Peripheral blood mononuclear cell (primary cell): ENCODE measurements around a stretch of chr3.

GRCh38 chr3:32401097-32402287 is 9.8 kb downstream of the CMTM7 start:
- PRO-cap, 8 experiments, result peak in 7 of 8 experiments; most common plus-strand start chr3:32401632 (in 4); most common minus-strand start chr3:32401960 (in 7)

- PRO-cap, 8 experiments, result no peak in any of the 8 experiments
These were observed 31.3 kb downstream of the CMTM7 start for GRCh38 chr3:32422910-32423484.

- PRO-cap, 8 experiments, result no peak in any of the 8 experiments
These were observed 1.3 kb downstream of the CMTM6 start for GRCh38 chr3:32501248-32501778.

- PRO-cap, 8 experiments, result no peak in any of the 8 experiments
These were observed 15.6 kb downstream of the TRIM71 start for GRCh38 chr3:32833367-32833864.

GRCh38 chr3:32989509-32989891 is 38.1 kb downstream of the CCR4 start:
- PRO-cap, 8 experiments, result no peak in any of the 8 experiments

DNA sequence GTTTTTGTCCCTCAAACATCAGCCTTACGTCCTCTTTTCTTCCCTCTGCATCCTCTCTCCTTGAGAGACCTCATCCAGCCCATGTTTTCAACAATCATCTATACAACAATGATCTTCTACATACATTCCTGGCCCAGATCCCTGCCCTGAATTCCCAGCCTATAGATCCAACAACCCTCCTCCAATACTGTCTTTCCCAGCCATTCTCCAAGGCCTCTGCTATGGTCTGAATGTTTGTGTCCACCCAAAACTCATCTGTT is 60.6 kb downstream of the CCR4 start:
- PRO-cap, 8 experiments, result no peak in any of the 8 experiments

DNA sequence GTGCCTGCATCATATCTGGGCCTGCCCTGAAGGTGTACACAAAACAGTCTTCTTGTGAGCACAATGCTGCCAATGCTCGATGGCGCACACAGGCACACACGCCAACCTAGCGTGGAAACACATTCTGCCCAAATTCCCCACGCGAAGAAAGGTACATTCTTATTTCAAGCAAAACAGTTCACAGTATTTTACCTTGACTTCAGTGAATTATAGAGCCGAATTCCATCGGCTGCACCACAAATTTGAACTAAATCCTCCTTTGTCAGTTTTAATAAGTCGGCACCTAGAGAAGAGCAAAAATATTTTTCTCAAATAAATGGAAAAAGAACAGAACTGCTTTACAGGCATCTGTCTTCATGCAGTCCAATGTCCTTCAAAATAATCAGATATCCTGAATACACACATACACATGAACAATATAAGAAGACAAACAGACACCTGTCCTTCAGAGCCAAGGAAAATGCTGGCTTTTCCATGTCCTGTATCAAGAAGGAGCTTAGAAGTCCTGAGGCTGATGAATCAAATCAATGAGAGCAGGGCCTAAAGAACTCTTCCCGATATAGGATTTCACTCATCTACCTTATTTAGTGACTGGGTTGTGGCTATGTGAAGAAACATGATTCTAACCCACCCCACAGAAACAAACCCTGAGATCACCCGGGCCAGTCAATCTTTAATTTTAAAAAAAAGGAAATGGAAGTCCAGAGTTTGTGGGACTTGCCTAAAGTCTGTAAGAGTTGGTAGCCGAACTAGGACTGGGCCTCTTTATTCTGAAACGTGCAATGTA is 43.2 kb downstream of the UBP1 start:
- PRO-cap, 8 experiments, result no peak in any of the 8 experiments

DNA sequence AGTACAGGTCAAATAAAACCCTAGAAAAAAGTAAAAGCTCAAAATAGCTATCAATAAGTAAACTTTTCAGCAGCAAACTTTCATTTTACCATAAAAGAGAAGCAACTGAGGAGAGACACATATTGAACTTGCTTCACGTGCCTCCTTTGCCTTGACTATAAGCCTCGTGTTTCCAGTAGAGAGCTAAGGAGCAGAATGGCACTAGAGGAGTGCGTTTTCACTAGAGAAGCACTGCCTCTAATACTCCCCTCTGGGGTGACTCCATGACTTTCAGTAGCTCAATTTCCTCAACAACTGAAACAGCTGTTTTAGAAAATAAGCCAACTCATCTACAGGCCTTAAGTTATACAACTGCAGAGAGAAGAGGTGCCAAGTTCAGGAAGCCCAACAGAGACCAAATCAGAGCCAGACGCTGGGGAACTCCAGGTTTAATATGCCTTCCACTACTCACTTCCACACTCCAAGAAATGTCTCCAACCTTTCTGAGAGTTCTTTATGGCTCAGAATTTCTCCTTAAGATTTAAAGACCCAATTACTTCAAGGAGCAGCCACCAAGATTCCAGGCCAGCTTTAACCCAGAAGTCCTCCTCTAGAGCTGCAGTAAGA is 1.9 kb downstream of the UBP1 start:
- PRO-cap, 8 experiments, result peak in 1 of 8 experiments; most common plus-strand start position 408 of the sequence (in 1); most common minus-strand start position 200 of the sequence (in 1)

- PRO-cap, 8 experiments, result no peak in any of the 8 experiments
These were observed 123.0 kb upstream of the UBP1 start for GRCh38 chr3:33562858-33563984.

GRCh38 chr3:33602608-33603275 is 115.3 kb downstream of the CLASP2 start:
- PRO-cap, 8 experiments, result no peak in any of the 8 experiments

DNA sequence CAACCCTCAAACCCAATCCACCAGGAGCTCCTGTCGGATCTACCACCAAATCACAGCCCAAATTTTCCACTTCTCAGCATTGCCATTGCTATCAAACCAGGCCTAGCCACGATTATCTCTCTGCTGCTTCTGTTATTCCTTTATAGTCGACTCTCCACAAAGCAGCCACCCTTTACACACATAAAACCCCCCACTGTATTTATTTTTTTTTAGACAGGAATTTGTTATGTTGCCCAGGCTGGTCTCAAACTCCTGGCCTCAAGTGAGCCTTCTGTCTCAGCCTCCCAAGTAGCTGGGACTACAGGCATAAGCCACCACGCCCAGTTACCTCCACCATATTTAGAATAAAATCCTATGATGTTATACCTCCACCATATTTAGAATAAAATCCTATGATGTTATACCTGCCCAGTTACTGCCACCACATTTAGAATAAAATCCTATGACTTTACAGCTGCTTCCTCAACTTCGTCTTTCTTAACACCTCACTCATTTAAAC is 3.5 kb downstream of the CLASP2 start:
- PRO-cap, 8 experiments, result no peak in any of the 8 experiments

DNA sequence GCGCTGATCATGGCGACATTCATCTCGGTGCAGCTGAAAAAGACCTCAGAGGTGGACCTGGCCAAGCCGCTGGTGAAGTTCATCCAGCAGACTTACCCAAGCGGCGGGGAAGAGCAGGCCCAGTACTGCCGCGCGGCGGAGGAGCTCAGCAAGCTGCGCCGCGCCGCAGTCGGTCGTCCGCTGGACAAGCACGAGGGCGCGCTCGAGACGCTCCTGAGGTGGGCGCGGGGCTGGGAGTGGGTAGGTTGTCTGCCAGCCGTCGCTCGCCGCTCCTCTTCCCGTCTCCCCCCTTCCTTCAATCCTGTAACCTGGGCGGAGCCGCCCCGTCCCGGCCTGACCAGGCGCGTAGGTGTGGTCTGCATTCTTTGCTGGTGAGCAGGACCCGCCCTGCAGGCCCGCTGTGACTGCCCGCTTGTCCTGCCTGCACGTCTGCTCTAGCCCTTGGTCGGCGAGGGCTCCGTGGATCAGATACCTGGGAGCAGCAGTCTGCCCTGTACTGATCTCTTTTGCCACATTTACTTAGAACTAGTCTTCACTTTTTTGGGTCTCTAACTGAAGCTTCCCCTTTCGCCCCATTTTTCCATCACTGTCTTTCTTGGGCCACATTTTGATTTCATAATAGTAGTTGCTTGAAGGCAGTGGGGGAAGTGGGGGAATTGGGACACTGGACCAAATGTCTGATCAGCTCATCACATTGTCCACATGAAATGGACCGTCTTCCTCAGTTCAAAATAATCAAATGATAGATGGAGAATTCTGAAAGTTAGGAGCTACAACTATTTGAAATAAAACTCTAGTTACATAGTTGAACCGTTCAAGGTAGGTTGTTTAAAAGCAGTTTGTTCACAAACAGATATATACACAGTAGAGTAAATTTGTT is 530 bp downstream of the PDCD6IP start:
- PRO-cap, 8 experiments, result peak in 8 of 8 experiments; most common plus-strand start position 122 of the sequence (in 4); most common minus-strand start position 300 of the sequence (in 8)

GRCh38 chr3:34418908-34419223 is 620.4 kb downstream of the PDCD6IP start:
- PRO-cap, 8 experiments, result no peak in any of the 8 experiments

DNA sequence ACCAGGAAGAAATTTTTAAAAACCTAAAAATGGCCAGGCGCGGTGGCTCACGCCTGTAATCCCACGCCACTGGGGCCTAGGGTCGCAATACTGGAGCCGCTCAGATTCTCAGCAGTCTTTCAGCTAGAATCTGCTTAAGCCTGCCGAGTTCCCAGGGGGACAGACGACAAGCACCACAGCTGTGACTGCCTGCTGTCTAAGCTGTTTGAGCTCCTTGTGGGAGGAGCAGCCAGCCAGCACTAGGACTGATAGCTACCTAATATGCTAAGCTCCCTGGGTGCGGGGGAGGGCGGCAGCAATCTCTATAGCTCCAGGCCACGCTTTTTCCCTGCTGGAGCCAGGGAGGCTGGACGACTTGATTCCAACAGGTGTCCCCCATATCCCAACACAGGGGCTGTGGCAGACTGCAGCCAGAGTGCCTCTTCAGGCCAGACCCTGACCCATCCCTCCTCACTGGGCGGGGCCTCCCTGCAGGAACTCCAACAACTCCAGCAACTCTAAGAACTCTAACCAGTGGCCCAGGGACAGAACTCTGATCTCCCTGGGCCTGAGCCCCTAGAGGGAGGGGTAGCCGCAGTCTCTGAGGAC is 134.2 kb upstream of the ARPP21 start:
- PRO-cap, 8 experiments, result no peak in any of the 8 experiments

GRCh38 chr3:35528697-35529186 is 110.6 kb upstream of the ARPP21 start:
- PRO-cap, 8 experiments, result no peak in any of the 8 experiments

DNA sequence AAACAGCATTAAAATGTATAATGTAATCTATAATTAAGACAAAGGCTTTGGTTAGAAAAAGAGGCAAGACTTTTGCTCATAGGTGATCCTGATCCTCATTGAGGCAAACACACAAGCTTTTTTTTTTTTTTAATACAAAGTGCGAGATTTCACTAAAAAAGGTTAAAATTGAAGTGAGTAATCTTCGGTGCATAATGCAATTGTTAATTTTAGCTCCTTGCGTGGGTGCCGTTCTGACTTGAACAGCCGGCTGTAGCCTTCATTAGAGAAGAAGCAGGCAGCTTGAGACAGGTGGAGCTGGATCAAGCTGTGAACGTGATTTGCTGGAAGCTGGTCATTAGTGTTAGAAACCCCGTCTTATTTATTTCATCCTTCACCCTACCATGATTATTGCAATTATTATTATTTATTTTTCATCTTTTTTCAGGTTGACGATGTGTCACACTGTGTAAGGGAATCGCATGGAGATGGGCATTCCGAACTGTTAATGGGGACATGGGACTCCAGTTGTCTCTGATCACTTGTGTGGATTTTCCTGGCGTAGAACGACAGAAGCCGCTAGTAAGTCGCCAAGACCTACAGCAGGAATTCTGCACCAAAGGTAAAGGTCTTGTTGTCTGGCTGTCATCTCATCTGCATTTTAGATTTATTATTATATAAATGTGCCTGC is 40.2 kb downstream of the ARPP21 start:
- PRO-cap, 8 experiments, result no peak in any of the 8 experiments

DNA sequence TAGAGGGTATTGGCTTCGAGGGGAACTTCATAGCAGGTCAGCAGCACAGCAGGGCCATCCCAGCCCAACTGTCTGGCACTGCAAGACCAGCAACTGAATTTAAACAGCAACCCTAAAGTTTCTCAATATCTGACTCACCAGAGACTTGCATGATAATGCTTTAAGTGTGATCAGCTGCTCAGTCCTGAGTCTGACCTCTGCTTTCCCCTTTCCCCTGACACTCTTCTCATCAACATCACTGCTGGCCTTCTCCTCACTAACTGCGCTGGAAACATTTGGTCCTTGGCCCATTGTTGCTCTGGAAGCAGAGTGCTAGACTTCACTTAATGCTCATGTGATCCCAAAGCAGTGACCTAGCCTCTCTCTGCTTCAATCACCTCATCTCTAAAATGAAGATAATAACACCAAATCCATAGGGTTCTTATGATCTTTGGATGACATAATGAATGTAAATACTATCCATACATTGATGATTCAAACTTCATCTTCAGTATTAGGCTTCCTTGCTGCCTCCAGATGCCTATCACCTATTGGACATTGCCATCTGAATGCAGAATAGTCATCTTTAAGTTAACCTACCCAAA is 114.6 kb downstream of the STAC start:
- PRO-cap, 8 experiments, result peak in 6 of 8 experiments; most common plus-strand start position 235 of the sequence (in 1); most common minus-strand start position 74 of the sequence (in 6)

GRCh38 chr3:36855483-36856279 is 89.2 kb downstream of the TRANK1 start:
- PRO-cap, 8 experiments, result no peak in any of the 8 experiments

GRCh38 chr3:36907740-36908835 is 36.8 kb downstream of the TRANK1 start:
- PRO-cap, 8 experiments, result peak in 8 of 8 experiments; most common plus-strand start chr3:36908646 (in 8); most common minus-strand start chr3:36908621 (in 4)

GRCh38 chr3:36965383-36965954 is 20.6 kb upstream of the TRANK1 start:
- PRO-cap, 8 experiments, result no peak in any of the 8 experiments